AG09319 (cell line): ENCODE measurements around a stretch of chr7.

DNA sequence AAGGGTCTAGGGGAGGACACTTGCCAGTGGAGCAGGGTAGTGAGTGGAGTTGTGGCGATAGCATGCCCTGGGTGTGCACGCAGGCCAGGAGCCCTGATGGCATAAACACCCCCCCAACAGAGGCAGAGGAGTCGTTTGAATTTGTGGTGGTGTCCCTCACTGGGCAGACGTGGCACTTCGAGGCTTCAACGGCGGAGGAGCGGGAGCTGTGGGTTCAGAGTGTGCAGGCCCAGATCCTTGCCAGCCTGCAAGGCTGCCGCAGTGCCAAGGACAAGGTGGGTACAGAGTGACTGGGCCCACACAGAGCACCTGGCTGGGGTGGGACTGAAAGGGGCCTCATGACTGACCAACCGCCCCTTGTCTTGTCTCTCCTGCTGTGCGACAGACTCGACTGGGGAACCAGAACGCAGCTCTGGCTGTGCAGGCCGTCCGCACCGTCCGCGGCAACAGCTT is 25.7 kb downstream of the GBX1 start:
- RRBS = no CpG with 5 or more reads among the region's 18 CpGs

DNA sequence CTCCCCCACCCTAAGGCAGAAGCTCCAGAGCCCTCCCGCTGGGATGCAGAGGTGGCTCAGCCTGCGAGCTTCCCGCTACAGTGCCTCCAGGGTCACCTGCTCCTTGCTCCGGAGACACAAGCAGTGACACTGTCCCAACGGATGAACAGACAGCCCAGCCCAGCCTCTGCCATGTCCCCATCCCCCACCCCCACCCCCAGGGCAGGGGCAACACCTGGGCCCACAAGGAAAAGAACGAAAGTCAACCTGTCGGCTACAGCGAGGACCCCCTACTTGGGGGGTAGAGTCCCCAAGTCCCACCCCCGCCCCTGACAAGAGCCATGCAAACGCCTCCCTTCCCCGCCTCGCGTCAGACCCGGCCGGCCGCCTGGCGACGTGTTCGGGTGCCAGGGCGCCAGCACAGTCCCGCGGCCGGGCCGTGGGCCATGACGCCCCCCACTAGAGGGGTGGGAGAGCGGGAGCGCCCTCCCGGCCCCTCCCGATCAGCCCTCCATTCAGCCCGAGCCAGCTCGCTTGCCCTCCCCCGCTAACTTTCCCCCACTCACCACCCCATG is 477 bp downstream of the SMARCD3 start:
- RRBS = 2% methylated on average over 6 of the region's 32 CpGs

GRCh38 chr7:151276746-151277773 is 28.6 kb upstream of the SMARCD3 start:
- RRBS = 2% methylated on average over 27 of the region's 63 CpGs

DNA sequence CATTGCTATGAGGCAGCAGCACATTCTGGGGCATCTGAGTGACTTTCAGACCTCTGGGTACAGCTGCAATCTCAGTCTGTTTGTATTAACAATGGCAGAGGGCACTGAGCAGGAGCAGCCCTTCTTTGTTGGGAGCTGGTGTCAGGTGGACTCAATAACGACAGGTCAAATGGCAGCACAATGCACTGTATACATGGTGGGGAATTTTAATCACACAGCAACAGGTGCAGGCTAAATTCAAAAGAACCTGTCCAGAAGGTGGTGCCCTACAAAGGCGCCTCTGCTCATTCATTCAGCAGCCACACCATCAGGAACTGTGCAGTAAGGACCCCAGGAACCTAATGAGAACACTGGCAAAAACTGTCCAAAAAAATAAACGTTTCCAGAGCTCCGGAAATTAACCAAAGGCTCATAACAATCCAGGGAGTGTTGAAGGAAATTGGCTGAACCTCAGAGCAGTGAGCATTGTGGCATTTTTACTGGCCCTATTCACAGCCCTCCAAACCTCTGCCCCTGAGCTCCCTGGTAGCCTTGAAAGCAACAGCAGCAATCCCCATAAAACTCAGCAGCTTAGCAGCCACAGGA is 22.0 kb upstream of the CRYGN start:
- RRBS = no CpG with 5 or more reads among the region's 4 CpGs

DNA sequence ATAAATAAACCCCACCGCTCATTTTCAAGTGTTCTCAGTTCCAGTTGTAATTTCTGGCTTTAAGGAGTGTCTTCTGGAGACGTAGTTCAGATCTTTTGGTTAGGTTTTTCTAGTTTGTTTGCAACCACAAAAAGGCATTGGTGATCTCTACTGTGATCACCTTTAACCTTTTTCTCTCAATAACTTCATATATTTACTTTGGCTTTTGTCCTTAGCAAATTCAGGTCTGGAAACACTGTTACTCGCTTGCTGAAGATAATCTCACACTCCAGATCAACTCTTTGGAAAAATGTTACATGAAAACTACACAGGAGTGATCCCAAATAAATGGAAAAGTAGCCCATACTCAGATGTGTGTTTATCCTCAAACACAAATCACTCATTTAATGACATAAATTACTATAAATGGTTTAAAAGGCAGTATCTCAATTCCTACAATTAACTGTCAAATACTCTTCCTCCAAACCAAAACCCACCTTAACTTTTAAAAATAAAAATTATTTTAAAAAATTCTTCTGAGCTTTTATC is 24.7 kb downstream of the RHEB start:
- RRBS = no CpG with 5 or more reads among the region's 3 CpGs

DNA sequence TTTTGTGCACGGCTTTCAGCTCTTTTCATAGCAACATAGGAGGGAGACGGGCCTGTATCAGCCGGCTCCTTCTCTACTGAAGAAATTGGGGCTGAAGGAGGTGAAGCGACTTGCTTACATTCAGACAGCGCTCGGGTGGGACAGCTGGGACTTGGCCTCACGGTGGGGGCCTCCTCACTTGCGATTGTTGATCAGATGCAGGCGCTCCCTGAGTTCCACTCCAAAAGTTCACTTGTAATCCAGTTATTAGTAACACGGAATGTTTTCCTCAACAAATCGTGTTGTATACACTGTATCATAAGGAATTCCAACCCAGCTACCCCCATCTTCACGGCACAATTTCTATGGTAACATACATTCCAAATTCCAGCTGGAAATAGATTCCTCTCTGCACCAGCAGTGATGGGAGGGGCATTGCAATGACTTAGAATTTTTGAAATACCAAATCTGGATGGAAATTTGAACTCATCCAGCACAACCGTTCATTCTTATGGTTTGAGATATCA is 38.8 kb upstream of the RHEB start:
- RRBS = 69% methylated on average over 2 of the region's 13 CpGs

- RRBS = no CpG with 5 or more reads among the region's 6 CpGs
Measured at GRCh38 chr7:151566926-151567266, 47.2 kb upstream of the RHEB start.

GRCh38 chr7:151629217-151629594 is 109.5 kb upstream of the RHEB start:
- RRBS = no CpG with 5 or more reads among the region's 10 CpGs

- RRBS = 89% methylated on average over 8 of the region's 18 CpGs
Measured at GRCh38 chr7:151695805-151696324, 176.2 kb upstream of the RHEB start.

GRCh38 chr7:151725503-151726201 is 151.3 kb downstream of the PRKAG2 start:
- RRBS = no CpG with 5 or more reads among the region's 9 CpGs

DNA sequence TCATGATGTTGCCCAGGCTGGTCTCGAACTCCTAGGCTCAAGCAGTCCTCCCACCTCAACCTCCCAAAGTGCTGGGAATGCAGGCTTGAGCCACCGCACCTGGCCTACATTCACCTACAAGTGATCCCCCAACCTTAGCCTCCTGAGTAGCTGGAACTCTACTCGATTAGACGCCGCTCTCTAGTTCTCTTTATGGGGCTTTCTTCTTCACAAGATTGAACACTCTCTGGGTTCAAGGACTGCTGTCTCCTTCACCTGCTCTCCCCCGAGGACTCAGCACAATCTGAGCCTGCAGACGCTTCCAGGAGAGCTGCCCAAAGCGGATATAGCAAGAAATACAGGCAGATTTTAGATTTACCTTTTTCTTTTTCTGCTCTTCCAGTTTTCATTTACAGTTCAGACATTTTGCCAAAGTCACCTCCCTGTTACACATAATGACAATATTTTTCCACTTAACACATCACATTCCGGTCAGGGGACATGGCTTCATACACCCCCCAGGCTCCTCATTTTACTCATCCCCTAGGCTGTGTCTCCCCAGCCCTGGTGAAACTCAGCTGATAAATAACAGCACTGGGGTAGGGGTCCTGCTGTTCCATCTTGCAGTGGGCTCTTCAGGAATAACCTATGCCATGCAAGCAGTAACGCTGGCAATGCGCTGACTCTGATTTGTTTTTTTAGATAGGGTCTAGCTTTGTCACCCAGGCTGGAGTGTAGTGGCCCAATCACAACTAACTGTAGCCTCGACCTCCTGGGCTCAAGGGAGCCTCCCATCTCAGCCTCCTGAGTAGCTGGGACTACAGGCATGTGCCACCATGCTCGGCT is 142.8 kb downstream of the PRKAG2 start:
- RRBS = no CpG with 5 or more reads among the region's 13 CpGs

GRCh38 chr7:151755851-151757039 is 120.7 kb downstream of the PRKAG2 start:
- RRBS = no CpG with 5 or more reads among the region's 40 CpGs

GRCh38 chr7:151793374-151794118 is 83.4 kb downstream of the PRKAG2 start:
- RRBS = 97% methylated on average over 3 of the region's 22 CpGs

DNA sequence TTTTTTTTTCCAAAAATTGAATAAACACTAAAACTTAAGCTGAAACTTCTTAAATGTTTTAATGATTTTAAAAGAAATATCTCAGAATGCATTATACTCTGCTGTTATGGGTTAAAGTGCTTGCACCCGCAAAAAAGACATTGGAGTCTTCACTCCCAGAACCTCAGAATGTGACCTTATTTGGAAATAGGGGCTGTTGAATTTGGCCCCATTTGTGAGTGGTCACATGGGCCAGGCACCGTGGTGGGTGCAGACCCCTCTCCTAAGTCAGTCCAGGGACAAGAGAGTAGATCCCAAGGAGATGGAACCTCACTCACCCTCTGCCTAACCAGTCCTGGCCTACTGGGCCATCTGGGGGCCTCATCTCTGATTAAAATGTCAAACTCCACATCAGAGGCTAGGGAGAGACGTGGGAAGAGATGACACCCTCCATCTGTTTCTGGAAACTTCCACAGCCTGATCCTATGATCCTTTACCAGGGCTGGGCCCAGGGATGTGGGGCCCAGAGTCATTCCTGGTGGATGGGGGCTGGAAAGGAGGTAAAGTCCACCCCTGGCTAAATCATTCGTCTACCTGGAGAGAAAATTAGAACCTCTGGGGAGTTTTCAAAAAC is 53.6 kb downstream of the PRKAG2 start:
- RRBS = no CpG with 5 or more reads among the region's 4 CpGs

DNA sequence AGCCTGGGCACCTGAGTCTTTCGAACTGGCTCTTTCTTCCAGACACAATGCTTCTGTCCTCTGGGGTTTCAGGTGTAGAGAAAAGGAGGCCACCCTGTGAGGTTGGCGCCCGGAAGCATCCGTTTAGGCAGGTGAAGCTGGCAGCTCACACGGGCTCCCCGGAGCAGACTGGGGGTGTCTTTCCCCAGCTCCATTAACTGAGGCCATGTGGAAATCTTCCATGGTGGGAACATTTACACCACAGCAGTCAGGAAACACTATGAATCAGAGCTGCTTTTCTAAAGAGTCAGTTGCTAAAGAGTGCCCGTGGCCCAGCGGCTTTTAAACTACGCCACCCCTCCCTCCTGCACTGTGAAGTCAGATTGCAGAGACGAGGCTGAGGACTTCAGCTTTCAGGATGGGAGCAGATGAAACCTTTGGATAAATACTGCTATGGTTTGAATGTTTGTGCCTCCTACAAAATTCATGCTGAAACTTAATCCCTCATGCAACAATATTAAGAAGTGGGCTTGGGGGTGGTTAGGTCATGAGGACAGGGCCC is 29.1 kb downstream of the PRKAG2 start:
- RRBS = 92% methylated on average over 4 of the region's 10 CpGs

DNA sequence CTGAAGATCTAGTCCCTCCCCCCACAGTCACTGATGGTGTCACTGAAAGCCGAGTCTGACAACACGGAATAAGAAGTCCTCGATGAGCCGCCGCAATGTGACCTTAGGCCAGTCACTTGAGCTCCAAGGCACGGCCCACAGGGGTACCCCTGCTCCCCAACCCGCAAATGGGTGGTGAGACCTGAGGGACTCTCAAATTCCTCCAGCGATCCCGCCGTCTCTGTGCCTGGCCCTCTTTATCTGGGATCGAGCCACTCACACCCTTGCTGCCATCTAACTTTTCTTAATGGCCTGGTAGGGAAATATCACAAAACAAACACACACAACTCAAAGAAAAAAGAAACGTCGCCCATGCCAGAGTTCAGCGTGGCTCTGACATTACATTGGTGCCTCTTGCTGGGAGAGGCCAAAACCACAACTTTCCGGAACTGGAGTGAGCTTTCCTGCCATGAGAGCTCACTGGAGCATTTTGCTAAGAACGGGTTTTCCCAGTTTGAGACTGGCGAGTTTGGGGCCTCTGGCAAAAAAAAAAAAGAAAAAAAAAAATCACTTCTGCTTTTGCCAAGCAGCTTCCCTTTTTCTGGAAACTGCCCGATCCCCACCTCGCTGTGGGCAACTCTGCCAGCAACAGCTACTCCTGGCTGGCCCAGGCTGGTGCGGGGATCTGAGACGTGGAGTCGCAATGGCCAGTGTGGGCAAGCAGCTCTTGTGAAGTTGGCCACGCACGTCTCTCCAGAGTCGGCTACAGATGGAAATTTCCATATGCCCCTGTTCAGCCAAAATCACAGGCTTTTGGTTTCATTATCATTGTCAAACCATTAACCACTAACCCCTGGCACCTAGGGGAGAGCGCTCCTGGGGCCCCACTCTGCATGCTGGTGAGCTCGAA is 25.9 kb downstream of the PRKAG2 start:
- RRBS = no CpG with 5 or more reads among the region's 27 CpGs

- RRBS = no CpG with 5 or more reads among the region's 14 CpGs
Measured at GRCh38 chr7:151851709-151852229, 25.1 kb downstream of the PRKAG2 start.

DNA sequence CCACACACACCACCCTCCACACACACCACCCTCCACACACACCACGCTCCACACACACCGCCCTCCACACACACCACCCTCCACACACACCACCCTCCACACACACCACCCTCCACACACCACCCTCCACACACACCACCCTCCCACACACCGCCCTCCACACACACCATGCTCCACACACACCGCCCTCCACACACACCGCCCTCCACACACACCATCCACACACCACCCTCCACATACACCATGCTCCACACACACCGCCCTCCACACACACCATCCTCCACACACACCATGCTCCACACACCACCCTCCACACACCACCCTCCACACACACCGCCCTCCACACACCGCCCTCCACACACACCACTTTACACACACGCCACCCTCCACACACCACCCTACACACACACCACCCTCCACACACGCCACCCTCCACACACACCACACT is 21.7 kb downstream of the PRKAG2 start:
- RRBS = no CpG with 5 or more reads among the region's 10 CpGs

DNA sequence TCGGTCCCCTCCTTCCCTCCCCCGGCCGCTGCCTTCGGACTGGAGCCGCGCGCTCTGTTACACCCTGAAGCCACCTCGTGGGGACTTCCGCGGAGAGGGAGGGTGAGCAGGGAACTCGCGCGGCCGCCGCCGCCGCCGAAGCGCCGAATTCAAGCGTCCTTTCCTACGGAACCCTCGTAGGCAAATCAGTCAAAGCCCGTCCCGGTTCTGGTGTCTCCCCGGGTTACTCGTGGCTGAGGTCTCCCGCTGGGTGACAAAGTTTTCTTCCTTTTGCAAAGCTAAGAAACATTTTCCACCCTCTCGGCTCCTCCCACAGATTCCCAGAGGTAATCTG is 286 bp downstream of the PRKAG2 start:
- RRBS = no CpG with 5 or more reads among the region's 29 CpGs

DNA sequence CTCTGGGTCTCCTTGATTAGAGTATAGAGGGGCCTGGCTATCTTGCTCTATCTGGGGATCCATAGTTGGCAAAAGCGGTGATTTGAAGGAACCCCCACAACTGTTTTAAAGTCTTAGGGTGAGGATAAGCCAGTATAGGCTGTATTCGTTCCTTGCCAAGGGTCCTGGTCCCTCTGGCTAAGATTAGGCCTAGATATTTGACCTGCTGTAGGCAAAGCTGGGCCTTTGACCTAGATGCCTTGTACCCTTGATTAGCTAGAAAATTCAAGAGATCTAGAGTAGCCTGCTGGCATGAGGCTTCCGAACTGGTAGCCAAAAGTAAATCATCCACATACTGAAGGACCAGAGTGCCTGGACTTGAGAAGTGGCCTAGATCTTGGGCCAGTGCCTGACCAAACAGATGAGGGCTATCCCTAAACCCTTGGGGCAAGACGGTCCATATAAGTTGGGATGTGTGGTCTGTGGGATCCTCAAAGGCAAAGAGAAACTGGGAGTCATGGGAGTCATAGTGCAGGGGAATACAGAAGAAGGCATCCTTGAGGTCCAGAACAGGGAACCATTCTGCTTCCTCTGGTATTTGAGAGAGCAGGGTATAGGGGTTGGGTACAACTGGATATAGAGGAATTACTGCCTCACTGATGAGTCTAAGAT is 6.5 kb downstream of the GALNT11 start:
- RRBS = no CpG with 5 or more reads among the region's 4 CpGs